Tibial nerve (tissue), 3 donors: Measurements from ENCODE around the genes TCAF1, OR2A2, OR2A14, CUL1 and ZNF282.

GRCh38 chr7:143901165-143902542 is at the start of gene TCAF1:
Gene TCAF1 (minus strand): TSS chr7:143902176.
- PRO-cap: bidirectional peak, plus-strand start at chr7:143901859, minus-strand start at chr7:143901864; unidirectional peak, minus-strand start at chr7:143901914; bidirectional peak, plus-strand start at chr7:143902310, minus-strand start at chr7:143902162
- RAMPAGE, long total RNA, 3 experiments: start-site peak on the minus strand in 3 of 3 experiments, at chr7:143902111-143902178 at its widest, 31 to 37 reads per replicate

DNA sequence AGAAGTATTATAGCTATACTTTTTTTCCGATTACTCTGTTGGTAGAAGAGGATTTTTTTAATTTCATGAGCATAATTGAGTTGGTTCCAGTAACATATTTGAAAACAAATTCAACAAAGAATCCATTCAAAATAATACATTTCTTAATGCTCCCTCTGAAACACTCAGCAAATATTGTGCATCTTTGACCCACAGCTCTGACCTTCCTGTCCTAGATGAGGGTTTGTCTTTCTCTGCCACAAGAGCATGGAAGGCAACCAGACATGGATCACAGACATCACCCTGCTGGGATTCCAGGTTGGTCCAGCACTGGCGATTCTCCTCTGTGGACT is at the start of gene OR2A2:
TSS of gene OR2A2 (plus strand) at position 247 of the 332 bp plus-strand sequence.
- PRO-cap: no peak
- RAMPAGE, long total RNA, 3 experiments: no peak in any of the 3 experiments

GRCh38 chr7:144122904-144123474 is at the start of gene OR2A14:
Gene OR2A14 (plus strand): TSS chr7:144123176.
- PRO-cap: no peak
- RAMPAGE, long total RNA, 3 experiments: no peak in any of the 3 experiments

- PRO-cap: no peak
- RAMPAGE, long total RNA, 3 experiments: no peak in any of the 3 experiments
These were observed 25.6 kb downstream of the NOBOX start for GRCh38 chr7:144384163-144385032.

GRCh38 chr7:148340426-148340730 is 250.2 kb upstream of the C7orf33 start:
- PRO-cap: no peak
- RAMPAGE, long total RNA, 3 experiments: no peak in any of the 3 experiments

DNA sequence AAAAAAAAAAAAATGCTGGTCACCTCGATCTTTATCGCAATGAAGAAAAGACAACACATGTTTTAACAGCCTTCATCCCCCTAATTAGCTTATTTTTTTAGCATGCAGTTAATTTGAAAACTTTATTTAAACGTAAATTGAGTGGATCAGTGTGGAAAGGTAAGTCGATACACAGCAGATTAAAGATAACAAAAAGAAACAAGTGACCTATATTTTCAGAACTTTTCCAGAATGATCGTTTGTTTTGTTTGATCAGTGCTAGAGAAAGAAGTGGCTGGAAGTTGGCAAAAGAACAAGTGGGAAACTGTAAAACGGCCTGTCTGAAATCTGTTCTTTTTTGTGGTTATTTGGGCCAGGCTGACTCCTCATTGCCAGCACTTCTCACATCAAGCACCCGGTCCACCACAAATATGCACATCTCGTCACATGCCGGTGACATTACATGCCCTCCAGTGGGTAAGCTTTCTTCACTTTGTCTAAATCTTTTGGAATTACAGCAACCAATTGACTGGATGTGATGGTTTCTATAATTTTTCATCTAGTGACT is 33.1 kb downstream of the C7orf33 start:
- PRO-cap: no peak
- RAMPAGE, long total RNA, 3 experiments: no peak in any of the 3 experiments

GRCh38 chr7:148697970-148699063 is at the start of gene CUL1:
Gene CUL1 (plus strand): TSS chr7:148698903.
- PRO-cap: bidirectional peak, plus-strand start at chr7:148698861, minus-strand start at chr7:148698708
- RAMPAGE, long total RNA, 3 experiments: start-site peak on the plus strand in 3 of 3 experiments, at chr7:148698888-148698927 at its widest, 119 to 246 reads per replicate

DNA sequence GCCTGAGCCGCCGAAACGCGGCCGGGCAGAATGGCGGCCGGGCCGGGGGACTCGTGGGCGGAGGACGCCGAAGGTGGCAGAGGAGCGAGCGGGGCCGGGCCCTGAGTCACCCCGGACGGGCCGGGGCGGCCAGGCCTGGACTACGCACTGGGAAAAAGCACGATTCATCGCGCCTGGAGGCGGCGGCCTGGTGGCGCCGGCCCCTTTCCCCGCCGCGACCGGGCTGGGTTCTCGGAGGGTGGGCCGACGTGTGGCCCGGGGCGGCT is 384 bp downstream of the CUL1 start:
- PRO-cap: no peak
- RAMPAGE, long total RNA, 3 experiments: no peak in any of the 3 experiments

- PRO-cap: no peak
- RAMPAGE, long total RNA, 3 experiments: no peak in any of the 3 experiments
These were observed 74.6 kb downstream of the CUL1 start for GRCh38 chr7:148773229-148773801.

- PRO-cap: no peak
- RAMPAGE, long total RNA, 3 experiments: no peak in any of the 3 experiments
These were observed 15.9 kb upstream of the ZNF282 start for GRCh38 chr7:149178962-149180387.

GRCh38 chr7:149195067-149196225 is at the start of gene ZNF282:
Gene ZNF282 (plus strand): TSS chr7:149195546.
- PRO-cap: unidirectional peak, plus-strand start at chr7:149195513
- RAMPAGE, long total RNA, 3 experiments: start-site peak on the plus strand in 1 of 3 experiments, at chr7:149195564-149195604 at its widest, 132 reads per replicate

DNA sequence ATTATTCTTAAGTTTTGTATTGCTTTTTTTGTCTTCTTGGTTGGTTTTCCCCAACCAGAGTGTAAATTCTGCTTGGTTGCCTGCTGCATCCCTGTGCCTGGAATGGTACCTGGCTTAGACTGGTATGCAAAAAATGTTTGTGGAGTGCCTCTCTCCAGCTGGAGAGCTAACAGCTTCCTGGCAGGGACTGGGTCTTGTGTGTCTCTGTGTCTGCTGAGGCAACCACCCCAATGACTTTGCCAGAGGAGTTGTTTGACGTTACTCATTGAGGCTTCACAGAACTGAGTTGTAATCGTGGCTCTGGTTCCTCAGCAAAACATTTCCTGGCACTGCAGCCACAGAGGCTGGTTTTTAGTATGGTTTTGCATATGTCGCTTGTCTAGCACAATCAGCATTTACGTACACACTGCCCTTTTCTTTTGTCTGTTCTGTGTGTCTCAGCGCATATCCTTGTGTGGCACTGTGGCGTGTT is 7.4 kb downstream of the ZNF282 start:
- PRO-cap: no peak
- RAMPAGE, long total RNA, 3 experiments: no peak in any of the 3 experiments

DNA sequence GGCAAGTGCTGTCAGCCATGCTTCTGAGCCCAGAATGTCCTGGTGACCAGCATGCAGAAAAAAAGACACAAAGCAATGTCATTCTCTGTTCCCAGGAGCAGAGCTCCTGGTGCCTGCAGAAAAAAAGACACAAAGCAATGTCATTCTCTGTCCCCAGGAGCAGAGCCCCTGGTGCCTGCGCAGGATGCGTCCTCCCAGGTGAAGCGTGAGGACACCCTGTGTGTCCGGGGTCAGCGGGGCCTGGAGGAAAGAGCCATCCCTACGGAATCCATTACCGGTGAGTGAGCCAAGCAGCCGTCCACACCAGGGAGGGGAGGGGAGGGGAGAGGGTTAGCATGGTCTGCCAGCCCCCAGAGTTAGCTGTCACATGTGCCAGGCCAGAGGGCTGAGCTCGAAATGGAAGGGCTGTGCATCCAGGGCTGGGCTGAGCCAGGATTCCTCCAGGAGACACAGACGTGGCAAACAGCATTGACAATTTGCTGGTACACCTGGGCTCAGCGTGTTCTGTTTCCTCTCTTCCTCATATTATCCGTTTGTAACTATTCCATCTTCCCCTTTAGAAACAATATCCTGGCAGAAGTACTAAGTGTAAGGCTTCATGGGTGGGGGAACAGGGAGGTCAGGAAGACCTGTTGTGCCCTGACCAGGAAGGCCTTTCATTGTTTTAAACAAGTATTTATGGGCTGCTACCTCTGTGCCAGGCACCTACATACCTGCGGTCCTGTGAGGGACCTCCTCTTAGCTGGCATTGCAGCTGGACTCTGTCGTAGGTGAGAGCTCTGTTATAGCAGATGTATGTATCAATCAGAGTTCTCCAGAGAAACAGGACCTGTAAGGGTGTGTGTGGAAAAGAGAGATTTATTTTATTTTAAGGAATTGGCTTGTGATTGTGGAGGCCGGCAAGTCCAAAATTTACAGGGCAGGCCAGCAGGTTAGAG is 15.4 kb downstream of the ZNF282 start:
- PRO-cap: no peak
- RAMPAGE, long total RNA, 3 experiments: no peak in any of the 3 experiments

- PRO-cap: no peak
- RAMPAGE, long total RNA, 3 experiments: no peak in any of the 3 experiments
These were observed 13.1 kb upstream of the ZNF212 start for GRCh38 chr7:149225858-149227184.

DNA sequence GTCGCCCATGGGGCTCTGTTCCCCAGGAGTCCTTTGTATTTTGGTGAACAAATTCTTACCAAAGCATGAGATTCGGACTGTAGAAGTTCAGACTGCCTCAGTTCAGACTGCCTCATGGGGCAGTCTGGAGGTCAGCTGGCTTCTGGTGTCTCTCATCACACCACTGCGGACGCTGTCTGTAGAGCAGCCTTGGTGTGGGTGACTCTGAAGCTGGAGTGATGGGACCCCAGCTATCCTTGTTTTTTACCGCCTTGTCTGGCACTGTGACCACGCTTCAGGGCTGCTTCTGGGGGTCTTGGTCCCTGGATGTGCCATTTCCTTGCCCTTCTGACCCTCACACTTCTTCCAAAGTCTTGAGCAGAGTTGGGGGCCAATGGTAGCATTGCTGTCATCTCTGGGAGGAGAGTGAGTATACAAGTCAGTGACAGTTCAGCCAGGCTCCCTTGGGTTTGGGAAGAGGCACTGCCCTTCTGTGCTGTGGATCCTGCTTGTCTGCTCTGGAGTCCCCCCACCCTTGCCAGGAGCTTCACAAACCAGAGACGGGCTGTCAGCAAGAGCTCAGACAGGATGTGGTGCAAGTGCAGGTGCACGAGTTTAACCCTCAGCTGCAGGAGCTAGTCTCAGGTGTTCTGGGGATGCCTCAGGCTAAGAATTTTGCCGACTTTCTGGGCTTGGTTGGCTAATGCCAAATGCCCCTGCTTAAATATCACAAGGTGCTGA is 22.1 kb downstream of the ZNF783 start:
- PRO-cap: no peak
- RAMPAGE, long total RNA, 3 experiments: no peak in any of the 3 experiments

DNA sequence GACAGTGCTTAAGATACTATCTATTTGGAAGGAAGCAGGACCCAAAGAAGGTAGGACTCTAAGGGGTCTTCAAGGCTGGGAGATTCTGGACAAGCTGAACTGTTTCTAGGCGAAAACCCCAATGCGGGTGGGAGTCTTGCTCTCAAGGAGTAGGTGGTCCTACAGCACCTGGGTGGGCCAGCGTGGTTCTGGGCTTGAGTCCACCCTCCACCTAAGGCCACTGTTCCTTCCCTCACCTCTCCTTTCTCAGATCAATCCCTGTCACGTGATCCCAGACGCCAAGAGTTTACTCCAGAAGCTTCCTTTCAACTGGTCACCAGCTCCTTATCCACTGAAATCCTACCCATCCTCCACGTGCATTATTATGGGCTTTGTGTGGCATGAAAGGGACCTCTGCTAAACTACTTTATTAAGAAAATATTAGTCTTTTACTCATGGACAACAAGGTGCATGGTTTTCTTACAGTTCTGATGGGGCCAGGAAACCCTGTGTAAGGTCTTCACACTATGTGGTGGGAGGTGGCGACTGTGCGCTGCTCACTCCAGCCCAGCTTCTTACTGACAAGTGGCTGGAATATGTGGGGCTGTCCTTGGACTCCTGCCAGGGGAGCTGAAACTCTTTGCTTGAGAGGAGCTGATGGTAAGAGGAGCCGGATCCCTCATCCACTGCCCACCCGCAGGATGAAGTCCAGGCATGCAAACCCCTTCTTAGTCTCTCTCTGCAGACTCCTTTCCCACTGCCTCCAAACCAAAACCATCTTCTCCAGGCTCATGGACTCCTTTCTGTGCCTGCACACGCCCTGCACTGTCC is 1.6 kb downstream of the ZNF746 start:
- PRO-cap: no peak
- RAMPAGE, long total RNA, 3 experiments: no peak in any of the 3 experiments

DNA sequence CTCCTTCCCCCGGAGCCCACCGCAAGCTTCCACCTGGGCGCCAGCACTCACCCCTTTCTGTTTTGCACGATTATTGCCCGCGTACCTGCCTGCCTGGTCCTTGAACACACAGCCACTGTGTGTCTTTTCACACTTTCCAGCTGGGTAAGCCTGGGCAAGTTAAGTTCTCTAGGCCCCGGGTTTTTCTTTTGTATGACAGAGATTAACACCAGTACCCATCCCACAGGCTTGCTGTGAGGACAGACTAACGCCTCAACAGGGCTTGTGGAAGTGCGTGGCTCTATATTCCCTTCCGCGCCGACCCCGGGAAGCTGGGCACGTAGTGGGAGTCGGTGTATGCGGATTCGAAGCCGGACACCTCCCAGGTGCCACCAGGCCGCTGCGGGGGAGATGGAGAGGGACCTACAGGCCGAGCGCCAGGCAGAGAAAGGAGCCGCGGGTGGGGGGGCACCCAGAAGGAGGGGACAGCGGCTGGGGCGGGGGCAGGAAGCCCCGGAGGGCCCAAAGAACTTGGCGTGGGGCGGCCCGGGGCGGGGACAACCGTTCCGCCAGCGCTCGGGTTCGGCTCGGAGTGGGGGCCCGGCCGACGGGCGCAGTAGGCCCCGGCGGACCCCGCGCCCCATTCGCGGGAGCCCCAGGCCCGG is 731 bp downstream of the ZNF746 start:
- PRO-cap: no peak
- RAMPAGE, long total RNA, 3 experiments: no peak in any of the 3 experiments

- PRO-cap: no peak
- RAMPAGE, long total RNA, 3 experiments: no peak in any of the 3 experiments
These were observed 67.5 kb upstream of the ZNF746 start for GRCh38 chr7:149564926-149565620.

DNA sequence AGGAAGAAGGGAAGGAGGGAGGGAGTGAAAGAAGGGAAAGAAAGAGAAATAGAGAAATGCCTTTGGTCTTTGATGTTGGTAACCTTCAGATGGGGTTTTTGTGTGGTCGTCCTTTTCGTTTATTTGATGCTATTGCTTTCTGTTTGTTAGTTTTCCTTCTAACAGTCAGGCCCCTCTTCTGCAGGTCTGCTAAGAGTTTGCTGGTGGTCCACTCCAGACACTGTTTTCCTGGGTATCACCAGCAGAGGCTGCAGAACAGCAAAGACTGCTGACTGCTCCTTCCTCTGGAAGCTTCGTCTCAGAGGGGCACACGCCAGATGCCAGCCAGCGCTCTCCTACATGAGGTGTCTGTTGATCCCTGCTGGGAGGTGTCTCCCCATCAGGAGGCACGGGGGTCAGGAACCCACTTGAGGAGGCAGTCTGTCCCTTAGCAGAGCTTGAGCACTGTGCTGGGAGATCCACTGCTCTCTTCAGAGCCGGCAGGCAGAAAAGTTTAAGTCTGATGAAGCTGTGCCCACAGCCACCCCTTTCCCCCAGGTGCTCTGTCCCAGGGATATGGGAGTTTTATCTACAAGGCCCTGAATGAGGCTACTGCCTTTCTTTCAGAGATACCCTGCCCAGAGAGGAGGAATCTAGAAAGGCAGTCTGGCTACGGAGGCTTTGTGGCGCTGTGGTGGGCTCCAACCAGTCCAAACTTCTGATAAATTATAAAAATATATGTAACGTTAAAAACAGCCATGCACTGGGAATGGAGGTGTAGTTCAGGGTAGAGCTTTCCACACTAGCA is 99.2 kb upstream of the ZNF746 start:
- PRO-cap: no peak
- RAMPAGE, long total RNA, 3 experiments: no peak in any of the 3 experiments

GRCh38 chr7:149605956-149607020 is 108.5 kb upstream of the KRBA1 start:
- PRO-cap: no peak
- RAMPAGE, long total RNA, 3 experiments: start-site peak on the minus strand in 1 of 3 experiments, at chr7:149606462-149606600 at its widest, 20 reads per replicate